K562 (cell line): Measurements from ENCODE around the genes CCDC85C and CYP46A1.

- RAMPAGE, long total RNA = no peak
- RRBS = no CpG with 5 or more reads among the region's 9 CpGs
PRO-cap:
- standard = no peak
- CoPRO, capped RNA only, 2 experiments = no peak in any of the 2 experiments
- CoPRO, capped and uncapped RNA, 2 experiments = no peak in any of the 2 experiments
- CoPRO, uncapped RNA only, 2 experiments = no peak in any of the 2 experiments
CAGE:
- cytosol, long polyA plus RNA = no peak
- long polyA plus RNA = no peak
- nucleolus, long total RNA = no peak
- nucleus, long polyA plus RNA = no peak
Observed at GRCh38 chr14:97838882-97839139, 1041.6 kb downstream of the VRK1 start.

DNA sequence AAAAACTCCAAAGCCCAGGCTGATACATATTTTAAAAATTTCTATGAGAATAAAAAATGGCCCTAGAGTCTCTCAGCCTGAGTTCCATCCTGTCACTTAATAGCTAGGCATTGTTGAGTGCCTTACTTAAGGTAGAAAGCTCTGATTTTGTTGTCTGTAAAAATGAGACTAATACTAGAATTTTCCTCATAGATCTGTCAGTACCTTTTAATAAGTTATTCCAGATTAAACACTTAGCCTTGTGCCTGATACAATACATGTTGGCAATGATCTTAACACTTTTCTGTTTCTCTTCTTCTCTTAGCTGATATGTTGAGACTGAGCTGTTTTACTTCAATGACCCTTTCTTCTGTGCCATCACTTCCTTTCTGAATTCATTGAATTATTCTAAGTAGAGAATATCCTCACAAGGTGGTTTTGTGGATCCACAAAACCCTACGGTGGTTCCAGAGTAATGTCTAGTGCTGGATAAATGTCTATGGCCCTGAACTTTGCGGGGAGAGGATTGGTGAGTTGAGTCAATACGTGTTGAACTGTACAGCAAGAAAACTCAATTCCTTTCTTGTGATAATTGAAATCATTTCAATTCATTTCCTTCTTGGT, 1177.4 kb downstream of the VRK1 start:
- RAMPAGE, long total RNA = no peak
- RRBS = no CpG with 5 or more reads among the region's 3 CpGs
PRO-cap:
- standard = no peak
- CoPRO, capped RNA only, 2 experiments = no peak in any of the 2 experiments
- CoPRO, capped and uncapped RNA, 2 experiments = no peak in any of the 2 experiments
- CoPRO, uncapped RNA only, 2 experiments = no peak in any of the 2 experiments
CAGE:
- cytosol, long polyA plus RNA = no peak
- long polyA plus RNA = no peak
- nucleolus, long total RNA = no peak
- nucleus, long polyA plus RNA = no peak

DNA sequence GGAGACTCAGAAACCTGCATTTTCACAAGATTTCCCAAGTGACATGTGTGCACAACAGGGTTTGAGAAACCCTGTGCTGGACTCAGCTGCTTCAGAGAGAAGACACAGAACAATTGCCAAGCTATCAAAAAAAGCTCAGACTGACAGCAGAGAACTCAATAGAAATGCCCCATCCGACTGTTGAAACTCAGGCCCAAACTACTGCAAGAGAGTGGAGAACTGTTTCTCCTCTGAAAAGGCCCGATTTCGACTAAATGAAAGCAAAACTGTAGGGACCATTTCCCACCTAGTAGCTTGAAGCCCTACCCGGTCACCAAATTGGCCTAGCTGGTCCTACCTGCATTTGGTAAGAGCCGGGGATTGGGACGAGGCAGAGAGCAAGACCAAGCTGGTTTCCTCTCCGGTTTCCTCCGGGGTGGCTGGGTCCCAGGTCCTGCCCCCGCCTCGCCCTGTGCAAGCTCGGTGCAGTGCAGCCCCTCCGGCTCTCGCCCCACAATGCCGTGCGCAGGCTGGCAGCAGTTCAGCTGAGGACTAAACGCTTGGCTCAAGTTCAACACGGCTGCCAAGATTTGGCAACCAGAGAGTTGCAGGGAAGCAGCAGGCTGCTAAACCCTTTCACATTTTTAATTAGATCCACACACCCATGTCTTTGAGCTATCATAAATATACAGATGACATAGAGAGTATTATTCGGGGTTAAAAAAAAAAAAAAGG, 1180.6 kb downstream of the VRK1 start:
- RAMPAGE, long total RNA = no peak
- RRBS = 3% methylated on average over 5 of the region's 18 CpGs
PRO-cap:
- standard = no peak
- CoPRO, capped RNA only, 2 experiments = no peak in any of the 2 experiments
- CoPRO, capped and uncapped RNA, 2 experiments = no peak in any of the 2 experiments
- CoPRO, uncapped RNA only, 2 experiments = no peak in any of the 2 experiments
CAGE:
- cytosol, long polyA plus RNA = no peak
- long polyA plus RNA = no peak
- nucleolus, long total RNA = no peak
- nucleus, long polyA plus RNA = no peak

DNA sequence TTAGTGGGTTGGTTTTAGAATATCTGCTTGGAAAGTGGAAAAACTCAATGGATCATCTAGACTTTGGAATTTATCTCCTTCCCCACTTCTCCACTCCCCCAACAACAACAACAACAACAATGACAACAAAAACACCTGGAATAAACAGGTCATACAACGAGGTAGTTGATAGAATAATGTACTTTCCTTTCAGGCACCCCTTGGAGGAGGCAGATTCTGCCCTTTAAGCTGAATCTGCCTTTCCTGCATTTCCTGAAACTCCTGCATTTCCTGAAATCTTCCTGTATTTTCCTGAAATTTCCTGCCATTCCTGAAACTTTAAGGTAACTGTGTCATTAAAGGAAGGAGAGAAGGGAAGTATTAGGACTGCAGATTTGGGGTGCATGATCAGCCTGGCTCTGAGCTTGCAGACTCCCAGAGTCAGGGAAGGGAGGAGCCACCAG, 998.8 kb downstream of the BCL11B start:
- RAMPAGE, long total RNA = no peak
- RRBS = no CpG with 5 or more reads among the region's 1 CpG
PRO-cap:
- standard = no peak
- CoPRO, capped RNA only, 2 experiments = no peak in any of the 2 experiments
- CoPRO, capped and uncapped RNA, 2 experiments = no peak in any of the 2 experiments
- CoPRO, uncapped RNA only, 2 experiments = no peak in any of the 2 experiments
CAGE:
- cytosol, long polyA plus RNA = no peak
- long polyA plus RNA = no peak
- nucleolus, long total RNA = no peak
- nucleus, long polyA plus RNA = no peak

DNA sequence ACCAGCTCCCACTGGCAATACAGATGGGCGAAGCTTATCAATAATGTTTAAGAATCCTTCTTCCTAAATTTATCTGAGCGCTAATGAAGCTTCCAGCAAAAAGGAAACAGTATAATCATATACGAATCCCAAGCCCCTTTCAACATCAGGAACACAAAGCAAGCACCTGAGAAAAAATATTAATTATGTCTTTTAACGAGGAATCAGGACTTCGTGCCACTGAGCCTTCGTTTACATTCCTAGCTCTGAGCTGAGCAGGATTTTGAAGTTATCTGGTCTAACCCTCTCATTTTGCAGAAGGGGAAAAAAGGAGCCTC, 453.9 kb downstream of the BCL11B start:
- RAMPAGE, long total RNA = no peak
- RRBS = no CpG with 5 or more reads among the region's 6 CpGs
PRO-cap:
- standard = no peak
- CoPRO, capped RNA only, 2 experiments = no peak in any of the 2 experiments
- CoPRO, capped and uncapped RNA, 2 experiments = no peak in any of the 2 experiments
- CoPRO, uncapped RNA only, 2 experiments = no peak in any of the 2 experiments
CAGE:
- cytosol, long polyA plus RNA = no peak
- long polyA plus RNA = no peak
- nucleolus, long total RNA = no peak
- nucleus, long polyA plus RNA = no peak

GRCh38 chr14:98957001-98958011, 314.7 kb downstream of the BCL11B start:
- RAMPAGE, long total RNA = no peak
- RRBS = no CpG with 5 or more reads among the region's 20 CpGs
PRO-cap:
- standard = no peak
- CoPRO, capped RNA only, 2 experiments = no peak in any of the 2 experiments
- CoPRO, capped and uncapped RNA, 2 experiments = no peak in any of the 2 experiments
- CoPRO, uncapped RNA only, 2 experiments = no peak in any of the 2 experiments
CAGE:
- cytosol, long polyA plus RNA = no peak
- long polyA plus RNA = no peak
- nucleolus, long total RNA = no peak
- nucleus, long polyA plus RNA = no peak

- RAMPAGE, long total RNA = no peak
- RRBS = no CpG with 5 or more reads among the region's 12 CpGs
PRO-cap:
- standard = no peak
- CoPRO, capped RNA only, 2 experiments = no peak in any of the 2 experiments
- CoPRO, capped and uncapped RNA, 2 experiments = no peak in any of the 2 experiments
- CoPRO, uncapped RNA only, 2 experiments = no peak in any of the 2 experiments
CAGE:
- cytosol, long polyA plus RNA = no peak
- long polyA plus RNA = no peak
- nucleolus, long total RNA = no peak
- nucleus, long polyA plus RNA = no peak
Observed at GRCh38 chr14:99252371-99252977, 19.5 kb downstream of the BCL11B start.

DNA sequence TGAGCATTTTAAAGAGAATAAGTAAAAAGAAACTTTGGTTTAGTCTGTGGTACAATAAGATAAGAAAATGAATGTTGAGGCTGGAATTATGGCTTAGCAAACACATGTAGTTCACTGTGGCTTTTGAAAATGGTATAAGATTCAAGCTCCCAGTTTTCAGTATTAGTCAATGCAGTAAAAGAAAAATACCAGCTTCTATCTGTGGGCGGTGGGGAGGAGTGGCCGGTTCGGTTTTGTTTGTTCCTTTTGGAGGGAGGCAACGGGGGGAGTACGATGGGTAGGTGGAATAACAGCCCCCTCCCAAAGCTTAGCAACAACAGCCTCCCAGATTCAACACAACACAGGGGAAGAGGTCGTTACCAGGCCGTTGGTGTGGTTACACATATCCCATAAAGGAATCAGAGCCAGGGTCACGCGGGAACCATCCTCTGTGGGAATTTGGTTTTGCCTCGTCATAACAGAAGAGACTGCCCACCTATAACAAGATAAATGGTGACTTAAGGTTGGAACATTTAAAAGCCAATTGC, 68.0 kb downstream of the SETD3 start:
- RAMPAGE, long total RNA = no peak
- RRBS = no CpG with 5 or more reads among the region's 10 CpGs
PRO-cap:
- standard = no peak
- CoPRO, capped RNA only, 2 experiments = no peak in any of the 2 experiments
- CoPRO, capped and uncapped RNA, 2 experiments = no peak in any of the 2 experiments
- CoPRO, uncapped RNA only, 2 experiments = no peak in any of the 2 experiments
CAGE:
- cytosol, long polyA plus RNA = no peak
- long polyA plus RNA = no peak
- nucleolus, long total RNA = no peak
- nucleus, long polyA plus RNA = no peak

DNA sequence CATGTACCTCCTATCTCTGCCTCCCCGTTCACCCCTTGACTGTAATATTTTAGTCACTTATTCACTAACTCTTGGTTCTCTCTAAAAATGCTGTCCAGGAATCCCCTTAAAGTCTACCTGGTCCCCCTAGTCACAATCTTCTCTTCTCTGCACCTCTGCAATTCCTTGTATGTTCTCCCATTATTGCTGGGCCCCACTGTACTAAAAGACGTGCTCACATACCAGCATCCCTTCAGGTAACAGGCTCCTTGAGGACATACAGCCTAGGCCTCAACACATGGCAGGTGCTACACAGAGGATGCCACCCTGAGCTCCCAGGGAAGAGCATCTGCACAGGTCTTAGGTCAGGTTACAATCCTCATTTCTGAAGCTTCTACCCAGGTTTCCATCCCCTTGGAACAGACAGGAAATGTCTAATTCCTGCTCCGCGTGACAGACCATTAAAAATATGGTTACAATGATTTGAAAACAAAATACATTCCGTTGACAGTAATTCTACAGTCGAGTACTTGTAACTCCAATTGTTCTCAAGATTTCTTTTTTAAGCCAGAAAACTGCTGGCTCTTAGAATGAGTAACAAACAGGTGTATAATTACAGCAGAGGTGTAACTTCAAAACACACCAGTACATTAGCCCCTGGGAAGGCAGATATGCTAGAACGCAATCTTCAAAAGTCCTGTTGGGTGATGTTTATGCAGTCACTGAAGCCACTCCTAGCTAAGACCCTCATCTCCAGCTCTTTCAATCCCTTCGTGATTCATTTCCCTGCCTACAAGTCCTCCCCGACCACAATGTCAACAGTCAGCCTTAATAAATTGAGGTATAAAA, 11.8 kb downstream of the SETD3 start:
- RAMPAGE, long total RNA = no peak
- RRBS = no CpG with 5 or more reads among the region's 9 CpGs
PRO-cap:
- standard = no peak
- CoPRO, capped RNA only, 2 experiments = no peak in any of the 2 experiments
- CoPRO, capped and uncapped RNA, 2 experiments = no peak in any of the 2 experiments
- CoPRO, uncapped RNA only, 2 experiments = peak in 1 of 2 experiments; most common minus-strand start position 588 of the sequence (in 1)
CAGE:
- cytosol, long polyA plus RNA = no peak
- long polyA plus RNA = no peak
- nucleolus, long total RNA = no peak
- nucleus, long polyA plus RNA = no peak

DNA sequence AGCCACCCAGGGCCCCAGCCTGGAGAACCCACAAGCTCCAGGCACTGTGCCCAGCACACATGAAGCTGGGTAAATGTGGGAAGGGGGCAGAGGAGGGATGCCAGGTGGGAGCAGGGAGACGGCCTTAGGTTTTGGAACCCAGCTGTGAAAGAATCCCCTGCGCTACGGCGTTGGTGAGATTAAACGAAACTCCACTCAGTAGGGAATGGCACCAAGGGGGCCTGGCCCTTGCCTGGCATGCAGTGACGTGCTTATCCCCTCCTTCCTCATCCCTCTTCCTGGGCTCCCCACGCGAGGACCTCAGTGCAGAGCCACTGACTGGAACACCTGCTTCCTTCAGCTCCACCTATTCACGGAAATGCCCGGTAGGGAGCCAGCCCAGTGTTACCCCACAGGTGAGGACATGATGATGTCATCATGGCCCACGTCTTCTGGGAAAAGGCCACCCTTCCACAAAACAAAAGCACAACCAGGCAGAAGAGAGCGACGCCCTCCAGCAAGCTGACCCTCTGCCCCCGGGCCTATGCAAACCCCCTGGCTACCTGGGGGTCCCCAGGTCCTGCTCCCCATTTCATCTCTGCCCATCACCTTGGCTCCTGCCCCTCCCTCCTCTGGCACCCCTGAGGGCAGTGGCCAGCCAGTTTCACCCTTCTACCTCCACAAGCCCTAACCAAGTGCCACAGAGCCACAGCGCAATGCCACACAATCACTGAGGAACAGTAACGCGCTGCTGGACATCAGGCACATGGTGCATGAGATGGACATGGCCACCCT, 42.1 kb downstream of the CCDC85C start:
- RAMPAGE, long total RNA = no peak
- RRBS = no CpG with 5 or more reads among the region's 17 CpGs
PRO-cap:
- standard = no peak
- CoPRO, capped RNA only, 2 experiments = no peak in any of the 2 experiments
- CoPRO, capped and uncapped RNA, 2 experiments = no peak in any of the 2 experiments
- CoPRO, uncapped RNA only, 2 experiments = no peak in any of the 2 experiments
CAGE:
- cytosol, long polyA plus RNA = no peak
- long polyA plus RNA = no peak
- nucleolus, long total RNA = no peak
- nucleus, long polyA plus RNA = no peak

GRCh38 chr14:99565803-99566736, 37.9 kb downstream of the CCDC85C start:
- RAMPAGE, long total RNA = no peak
- RRBS = 75% methylated on average over 2 of the region's 22 CpGs
PRO-cap:
- standard = no peak
- CoPRO, capped RNA only, 2 experiments = no peak in any of the 2 experiments
- CoPRO, capped and uncapped RNA, 2 experiments = no peak in any of the 2 experiments
- CoPRO, uncapped RNA only, 2 experiments = no peak in any of the 2 experiments
CAGE:
- cytosol, long polyA plus RNA = no peak
- long polyA plus RNA = no peak
- nucleolus, long total RNA = no peak
- nucleus, long polyA plus RNA = no peak

DNA sequence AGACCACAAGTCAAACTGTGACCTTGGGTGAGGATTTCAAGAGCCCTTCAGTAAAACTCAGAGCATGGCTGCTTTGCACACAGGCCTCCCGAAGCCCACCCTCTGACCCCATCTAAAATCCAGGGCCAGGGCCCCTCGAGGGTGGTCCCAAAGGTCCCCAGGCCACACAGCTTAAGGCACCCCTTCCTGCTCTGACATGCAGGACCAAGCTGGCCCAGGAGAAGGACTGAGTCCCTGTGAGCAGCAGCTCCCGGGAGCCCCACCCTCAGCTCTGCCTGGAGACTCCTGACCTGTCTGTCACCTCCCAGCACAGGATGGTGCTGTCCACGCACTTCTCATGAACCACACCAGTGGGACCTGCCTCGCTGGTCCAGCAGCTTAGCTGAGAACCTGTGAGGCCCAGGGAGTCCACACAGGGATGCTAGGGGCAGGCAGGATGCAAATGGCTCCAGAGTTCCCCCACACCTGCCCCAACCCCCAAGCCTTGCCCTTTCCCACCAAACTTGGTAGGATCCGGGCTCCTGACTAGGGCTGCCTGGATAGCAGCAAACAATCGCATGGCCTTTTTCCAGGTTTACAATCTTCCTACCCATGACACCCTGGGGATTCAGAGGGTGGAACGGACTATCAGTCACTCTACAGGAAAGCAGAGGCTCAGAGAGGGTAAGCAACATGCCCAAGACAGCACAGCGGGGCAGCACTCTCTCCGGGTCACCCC, 27.7 kb downstream of the CCDC85C start:
- RAMPAGE, long total RNA = no peak
- RRBS = no CpG with 5 or more reads among the region's 10 CpGs
PRO-cap:
- standard = no peak
- CoPRO, capped RNA only, 2 experiments = no peak in any of the 2 experiments
- CoPRO, capped and uncapped RNA, 2 experiments = no peak in any of the 2 experiments
- CoPRO, uncapped RNA only, 2 experiments = no peak in any of the 2 experiments
CAGE:
- cytosol, long polyA plus RNA = no peak
- long polyA plus RNA = no peak
- nucleolus, long total RNA = no peak
- nucleus, long polyA plus RNA = no peak

- RAMPAGE, long total RNA = no peak
- RRBS = no CpG with 5 or more reads among the region's 3 CpGs
PRO-cap:
- standard = no peak
- CoPRO, capped RNA only, 2 experiments = no peak in any of the 2 experiments
- CoPRO, capped and uncapped RNA, 2 experiments = no peak in any of the 2 experiments
- CoPRO, uncapped RNA only, 2 experiments = no peak in any of the 2 experiments
CAGE:
- cytosol, long polyA plus RNA = no peak
- long polyA plus RNA = no peak
- nucleolus, long total RNA = no peak
- nucleus, long polyA plus RNA = no peak
Observed at GRCh38 chr14:99598941-99599224, 5.1 kb downstream of the CCDC85C start.

- RAMPAGE, long total RNA = no peak
- RRBS = 1% methylated on average over 52 of the region's 146 CpGs
PRO-cap:
- standard = bidirectional peak, plus-strand start at chr14:99604635, minus-strand start at chr14:99604207
- CoPRO, capped RNA only, 2 experiments = peak in 2 of 2 experiments; most common plus-strand start chr14:99604489 (in 1); most common minus-strand start chr14:99604207 (in 2)
- CoPRO, capped and uncapped RNA, 2 experiments = peak in 1 of 2 experiments; most common plus-strand start chr14:99604331 (in 1); most common minus-strand start chr14:99604207 (in 1)
- CoPRO, uncapped RNA only, 2 experiments = peak in 1 of 2 experiments; most common plus-strand start chr14:99604582 (in 1); most common minus-strand start chr14:99604189 (in 1)
CAGE:
- cytosol, long polyA plus RNA = no peak
- long polyA plus RNA = no peak
- nucleolus, long total RNA = no peak
- nucleus, long polyA plus RNA = no peak
Observed at GRCh38 chr14:99603796-99604717, at the start of gene CCDC85C. Gene CCDC85C, minus strand, starts transcription at chr14:99604207.

DNA sequence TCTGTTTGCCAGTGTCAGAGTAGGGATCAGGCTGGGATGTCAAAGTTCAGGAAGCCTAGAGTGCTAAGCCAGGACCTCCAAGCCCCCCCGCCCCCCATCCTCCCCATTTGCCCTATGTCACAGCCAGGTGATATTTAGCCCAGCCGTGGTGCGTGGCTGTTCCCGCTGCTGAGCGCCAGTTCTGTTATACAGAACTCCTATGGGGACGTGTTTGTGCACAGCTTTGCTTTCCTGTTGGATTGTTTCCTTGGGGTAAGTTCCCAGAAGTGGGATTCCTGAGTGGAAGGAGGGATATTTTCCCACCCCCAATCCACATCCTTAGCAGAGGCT, 15.6 kb upstream of the CCDC85C start:
- RAMPAGE, long total RNA = no peak
- RRBS = no CpG with 5 or more reads among the region's 6 CpGs
PRO-cap:
- standard = no peak
- CoPRO, capped RNA only, 2 experiments = no peak in any of the 2 experiments
- CoPRO, capped and uncapped RNA, 2 experiments = no peak in any of the 2 experiments
- CoPRO, uncapped RNA only, 2 experiments = no peak in any of the 2 experiments
CAGE:
- cytosol, long polyA plus RNA = no peak
- long polyA plus RNA = no peak
- nucleolus, long total RNA = no peak
- nucleus, long polyA plus RNA = no peak

DNA sequence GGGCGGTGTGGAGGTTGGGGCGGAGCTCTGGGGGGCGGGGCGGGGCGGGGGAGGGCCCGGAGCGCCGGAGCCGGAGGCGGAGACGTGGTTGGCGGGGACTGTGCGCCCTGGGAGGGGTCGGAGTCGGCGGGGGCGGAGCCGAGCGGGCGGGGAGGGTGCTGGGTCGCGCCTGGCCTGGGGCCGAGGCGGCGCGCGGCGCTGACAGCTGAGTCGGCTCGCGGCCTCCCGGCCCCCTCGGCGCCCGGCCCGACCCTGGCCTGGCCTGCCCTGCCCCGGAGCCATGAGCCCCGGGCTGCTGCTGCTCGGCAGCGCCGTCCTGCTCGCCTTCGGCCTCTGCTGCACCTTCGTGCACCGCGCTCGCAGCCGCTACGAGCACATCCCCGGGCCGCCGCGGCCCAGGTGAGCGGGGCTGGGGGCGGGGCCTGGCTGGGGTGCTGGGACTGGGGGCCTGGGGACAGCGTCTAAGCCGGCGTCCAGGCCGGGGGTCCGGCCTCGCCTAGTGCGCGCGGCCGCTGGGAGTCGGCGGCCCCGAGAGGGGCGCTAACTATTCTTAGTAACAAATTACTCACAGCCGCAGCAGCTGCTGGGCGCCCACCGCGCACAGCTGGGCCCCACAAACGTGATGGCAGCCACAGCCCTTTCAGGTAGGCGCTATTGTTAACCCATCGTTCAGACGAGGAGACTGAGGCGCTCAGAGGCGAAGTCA, at the start of gene CYP46A1:
Gene CYP46A1, plus strand, starts transcription at position 161 of the 706 bp plus-strand sequence.
- RAMPAGE, long total RNA = no peak
- RRBS = under 1% methylated on average over 12 of the region's 79 CpGs
PRO-cap:
- standard = bidirectional peak, plus-strand start at position 175 of the sequence, minus-strand start outside the sequence
- CoPRO, capped RNA only, 2 experiments = no peak in any of the 2 experiments
- CoPRO, capped and uncapped RNA, 2 experiments = no peak in any of the 2 experiments
- CoPRO, uncapped RNA only, 2 experiments = no peak in any of the 2 experiments
CAGE:
- cytosol, long polyA plus RNA = no peak
- long polyA plus RNA = no peak
- nucleolus, long total RNA = no peak
- nucleus, long polyA plus RNA = no peak

DNA sequence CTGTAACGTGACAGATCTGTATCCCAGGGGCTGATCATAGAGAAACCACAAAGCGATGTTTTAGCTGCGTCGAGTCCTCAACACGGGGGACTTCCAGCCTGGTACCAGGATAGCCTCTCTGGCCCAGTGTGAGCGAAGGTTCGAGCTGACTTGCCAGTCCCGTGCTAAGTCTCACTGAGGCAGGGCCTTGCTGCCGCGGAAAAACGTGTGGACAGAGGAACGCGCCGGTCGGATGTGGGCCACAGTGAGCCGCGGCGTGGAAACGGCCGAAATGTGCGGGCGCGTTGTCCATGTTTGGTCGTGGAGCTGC, 628 bp upstream of the EML1 start:
- RAMPAGE, long total RNA = no peak
- RRBS = no CpG with 5 or more reads among the region's 24 CpGs
PRO-cap:
- standard = no peak
- CoPRO, capped RNA only, 2 experiments = no peak in any of the 2 experiments
- CoPRO, capped and uncapped RNA, 2 experiments = no peak in any of the 2 experiments
- CoPRO, uncapped RNA only, 2 experiments = no peak in any of the 2 experiments
CAGE:
- cytosol, long polyA plus RNA = no peak
- long polyA plus RNA = no peak
- nucleolus, long total RNA = no peak
- nucleus, long polyA plus RNA = no peak

GRCh38 chr14:100063494-100064060, 1.6 kb upstream of the EVL start:
- RAMPAGE, long total RNA = no peak
- RRBS = no CpG with 5 or more reads among the region's 7 CpGs
PRO-cap:
- standard = no peak
- CoPRO, capped RNA only, 2 experiments = no peak in any of the 2 experiments
- CoPRO, capped and uncapped RNA, 2 experiments = no peak in any of the 2 experiments
- CoPRO, uncapped RNA only, 2 experiments = no peak in any of the 2 experiments
CAGE:
- cytosol, long polyA plus RNA = no peak
- long polyA plus RNA = no peak
- nucleolus, long total RNA = no peak
- nucleus, long polyA plus RNA = no peak